Ileum (tissue), 1 donor: ENCODE measurements around a stretch of chr2.

- PRO-cap: no peak
Observed at GRCh38 chr2:241817279-241817908, 8.4 kb downstream of the NEU4 start.

DNA sequence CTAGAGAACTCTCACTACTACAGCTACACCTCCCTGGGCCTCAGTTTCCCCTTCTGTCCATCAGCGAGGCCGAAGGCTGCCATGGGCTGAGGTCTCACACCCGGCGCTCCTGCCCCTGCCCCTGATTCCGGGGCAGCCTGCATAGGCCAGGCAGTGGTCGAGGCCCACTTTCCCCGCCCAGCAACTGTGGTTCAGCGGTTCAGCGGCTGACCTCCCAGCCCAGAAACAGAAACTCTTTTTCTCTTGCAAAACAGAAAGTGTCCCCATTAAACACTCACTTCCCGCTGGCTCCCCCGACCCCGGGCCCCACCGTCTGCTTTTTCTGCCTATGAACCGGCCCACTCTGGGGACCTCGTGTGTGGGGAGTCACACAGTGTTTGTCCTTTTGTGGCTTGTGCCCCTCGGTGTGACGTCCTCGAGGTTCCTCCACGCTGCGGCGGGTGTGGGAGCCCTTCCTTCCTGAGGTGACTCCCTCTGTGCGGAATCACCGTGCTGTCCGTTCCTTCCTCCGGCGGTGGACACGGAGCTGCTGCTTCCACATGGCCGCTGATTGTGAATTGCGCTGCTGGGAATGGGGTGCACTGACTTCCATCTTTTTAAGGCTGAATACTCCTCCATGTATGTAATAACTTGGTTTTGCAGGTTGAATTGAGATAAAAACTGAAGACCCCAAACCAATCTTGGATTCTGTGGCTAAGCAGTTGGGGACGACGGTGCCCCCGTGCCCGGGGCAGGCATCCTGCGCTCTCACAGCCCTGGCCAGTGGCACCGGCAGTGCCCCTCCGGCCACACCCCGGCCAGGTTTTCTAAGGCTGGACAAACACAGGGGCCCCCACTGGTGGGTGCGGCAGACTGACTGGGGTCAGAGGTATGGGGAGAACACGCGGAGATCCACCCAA is 15.8 kb downstream of the PDCD1 start:
- PRO-cap: unidirectional peak, plus-strand start at position 499 of the sequence

DNA sequence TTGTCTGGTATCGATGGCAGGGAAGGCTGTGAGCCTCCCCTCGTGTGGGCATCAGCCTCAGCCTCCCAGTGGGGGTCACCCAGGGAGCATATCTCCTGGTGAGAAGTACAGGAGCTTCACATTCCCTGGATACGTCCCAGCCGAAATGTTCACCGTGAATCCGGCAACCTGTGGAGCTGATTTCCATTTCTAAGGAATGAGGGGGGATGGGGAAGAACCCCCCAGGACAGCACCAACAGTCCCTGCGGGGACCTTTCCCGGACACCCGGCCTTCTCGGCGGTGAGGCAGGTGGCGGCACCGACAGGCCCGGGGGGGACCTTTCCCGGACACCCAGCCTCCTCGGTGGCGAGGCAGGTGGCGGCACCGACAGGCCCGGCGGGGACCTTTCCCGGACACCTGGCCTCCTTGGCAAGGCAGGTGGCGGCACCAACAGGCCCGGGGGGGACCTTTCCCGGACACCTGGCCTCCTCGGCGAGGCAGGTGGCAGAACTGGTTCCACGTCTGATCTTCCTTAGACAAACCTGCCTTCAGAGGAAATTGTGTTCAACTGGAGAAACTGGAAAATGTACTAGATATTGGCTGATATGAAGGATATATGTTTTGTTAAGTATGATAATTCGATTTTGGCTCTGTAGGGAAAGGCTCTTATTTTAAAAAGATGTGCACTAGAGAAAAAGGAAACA is 9.5 kb downstream of the FAM240C start:
- PRO-cap: no peak

DNA sequence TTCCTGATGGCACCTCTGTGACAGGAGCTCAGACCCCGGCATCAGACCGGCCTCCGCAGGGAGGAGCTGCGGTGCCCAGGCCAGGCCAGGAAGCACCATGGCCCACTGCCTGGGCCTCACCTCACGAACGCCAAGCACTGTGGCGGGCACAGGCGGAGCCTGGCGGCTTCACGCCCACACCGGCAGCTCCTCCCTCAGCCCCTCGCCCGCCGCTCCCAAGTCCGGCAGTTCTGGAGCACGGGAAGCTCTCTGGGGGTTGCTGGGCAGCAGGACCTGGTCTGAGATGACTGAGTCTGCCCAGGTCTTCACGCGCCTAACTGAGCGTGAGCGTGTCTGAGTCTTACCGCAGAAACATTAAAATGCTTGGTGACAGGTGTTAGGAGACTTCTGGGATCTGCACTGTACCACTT is 8.9 kb downstream of the FAM240C start:
- PRO-cap: no peak

DNA sequence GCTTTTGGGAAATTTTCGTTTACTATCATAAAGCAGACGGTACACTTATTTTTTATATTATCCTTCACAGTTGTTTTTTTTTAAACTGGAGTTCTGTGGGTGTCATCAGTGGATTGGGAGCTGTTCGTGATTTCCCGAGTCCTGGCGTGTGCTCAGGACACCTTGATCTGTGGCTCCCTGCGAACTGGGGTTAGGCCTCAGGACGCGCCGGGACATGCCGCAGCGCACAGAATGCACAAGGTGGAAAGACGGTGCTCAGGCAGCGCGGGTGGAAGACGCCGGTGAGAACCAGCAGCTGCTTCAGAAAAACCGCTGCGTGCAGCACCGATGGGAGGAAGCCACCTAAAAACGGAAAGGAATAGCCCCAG is 1.1 kb upstream of the FAM240C start:
- PRO-cap: no peak

- PRO-cap: no peak
Observed at GRCh38 chr2:242083966-242084399, 183.7 kb upstream of the FAM240C start.